M059J (cell line): ENCODE data around the genes AANAT and MFSD11.

DNA sequence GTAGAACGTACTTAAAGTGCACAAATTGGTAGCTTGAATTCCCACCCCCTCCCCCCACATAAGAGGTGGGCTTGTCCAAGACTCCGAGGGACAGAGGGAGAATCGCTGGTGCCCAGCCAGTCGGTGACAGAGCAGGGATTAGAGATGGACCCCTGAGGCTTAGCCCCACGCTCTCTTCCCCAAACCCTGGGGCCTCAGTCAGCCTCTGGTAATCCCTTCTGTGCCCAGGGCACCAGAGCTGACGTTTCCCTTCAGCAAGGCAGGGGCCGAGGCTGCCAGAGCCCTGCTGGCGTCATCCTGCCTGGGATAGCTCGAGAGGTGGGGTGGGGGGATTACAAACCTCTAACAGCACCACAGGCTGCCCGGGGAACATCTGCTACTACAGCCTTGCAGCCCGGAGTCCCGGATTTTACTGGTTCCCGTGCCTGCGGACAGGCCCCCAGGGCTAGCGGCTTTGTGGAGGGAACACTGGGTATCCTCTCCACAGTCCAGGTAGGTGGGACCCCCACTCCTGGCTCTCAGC is at the start of gene AANAT:
Gene AANAT (plus strand): TSS at position 368 of the 523 bp plus-strand sequence.
- RAMPAGE, long total RNA, result no peak

GRCh38 chr17:76544396-76545057 is 4.7 kb downstream of the PRCD start:
- RAMPAGE, long total RNA, result no peak

- RAMPAGE, long total RNA, result no peak
Observed at GRCh38 chr17:76601780-76602279, 16.2 kb upstream of the ST6GALNAC2 start.

DNA sequence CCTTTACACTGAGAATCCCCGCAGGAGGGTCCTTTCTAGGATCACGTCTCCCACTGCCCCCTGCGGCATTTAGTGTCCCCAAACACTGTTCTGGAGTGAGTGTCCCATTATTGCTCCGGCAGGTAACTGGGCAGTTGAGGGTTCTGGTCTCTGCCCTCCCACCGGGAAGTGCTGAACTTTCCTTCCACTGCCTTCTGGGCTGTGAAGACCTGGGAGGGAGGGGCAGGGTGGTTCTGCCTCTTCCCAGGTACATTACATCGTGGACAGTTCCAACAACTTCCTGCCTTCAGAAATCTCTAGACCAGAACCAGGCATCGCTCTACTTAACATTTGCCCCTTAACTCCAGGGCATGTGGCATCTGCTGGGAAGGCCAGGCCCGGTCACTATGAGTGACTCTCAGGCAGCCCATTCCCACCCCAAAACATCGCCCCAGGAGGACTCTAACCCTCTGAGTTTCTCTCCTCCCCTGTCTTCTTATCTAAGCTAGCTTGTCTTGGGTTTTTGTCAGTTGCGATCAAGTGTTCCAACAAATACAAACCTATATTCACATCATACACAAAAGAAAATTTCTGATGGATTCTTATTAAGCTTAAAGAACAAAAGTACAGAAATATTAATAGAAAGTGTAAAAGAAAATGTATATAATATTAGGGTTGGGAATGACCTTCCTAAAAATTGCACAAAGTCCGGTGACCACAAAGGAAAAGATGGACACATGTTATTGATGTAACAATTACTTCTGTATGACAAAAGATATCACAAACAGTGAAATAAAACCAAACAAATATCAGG is 3.3 kb downstream of the ST6GALNAC1 start:
- RAMPAGE, long total RNA, result no peak

- RAMPAGE, long total RNA, result no peak
Observed at GRCh38 chr17:76678036-76678857, 32.5 kb downstream of the MXRA7 start.

GRCh38 chr17:76681560-76682121 is 29.1 kb downstream of the MXRA7 start:
- RAMPAGE, long total RNA, result no peak

- RAMPAGE, long total RNA, result no peak
Observed at GRCh38 chr17:76737459-76738536, at the start of gene MFSD11. Gene MFSD11, plus strand, starts transcription at chr17:76738119.

GRCh38 chr17:77111927-77112254 is 28.9 kb upstream of the SEC14L1 start:
- RAMPAGE, long total RNA, result no peak

DNA sequence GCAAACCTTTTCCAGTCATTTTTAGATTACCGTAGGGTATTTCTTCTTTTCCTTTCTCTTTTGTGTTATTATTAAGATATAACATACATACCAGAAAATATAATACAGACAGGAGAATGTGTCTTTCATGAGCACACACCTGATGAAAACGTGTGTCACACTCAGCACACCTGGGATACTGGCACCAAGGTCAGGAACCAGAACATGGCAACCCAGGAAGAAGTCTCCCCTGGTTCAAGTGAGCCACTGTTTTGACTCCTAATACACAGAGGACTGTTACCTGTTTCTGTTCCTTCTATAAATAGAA is 3.4 kb downstream of the SEC14L1 start:
- RAMPAGE, long total RNA, result no peak

- RAMPAGE, long total RNA, result no peak
Observed at GRCh38 chr17:77151116-77151367, 10.3 kb downstream of the SEC14L1 start.

GRCh38 chr17:77168972-77169528 is 28.3 kb downstream of the SEC14L1 start:
- RAMPAGE, long total RNA, result no peak

DNA sequence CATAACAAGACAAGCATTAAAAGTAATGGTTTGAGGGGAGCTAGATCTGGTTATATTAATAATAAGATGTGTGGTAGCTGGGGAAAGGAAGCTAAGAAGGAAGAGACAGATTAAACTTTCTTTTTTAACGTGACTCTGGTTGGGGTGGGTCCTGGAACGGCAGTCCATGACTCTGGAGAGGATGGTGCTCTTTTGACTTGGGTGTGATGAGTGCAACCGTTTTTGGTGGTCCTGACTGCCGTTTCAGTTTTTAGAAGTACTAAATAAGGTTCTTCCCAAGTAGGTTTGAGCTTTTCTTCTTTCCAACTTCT is 29.3 kb downstream of the SEC14L1 start:
- RAMPAGE, long total RNA, result no peak

DNA sequence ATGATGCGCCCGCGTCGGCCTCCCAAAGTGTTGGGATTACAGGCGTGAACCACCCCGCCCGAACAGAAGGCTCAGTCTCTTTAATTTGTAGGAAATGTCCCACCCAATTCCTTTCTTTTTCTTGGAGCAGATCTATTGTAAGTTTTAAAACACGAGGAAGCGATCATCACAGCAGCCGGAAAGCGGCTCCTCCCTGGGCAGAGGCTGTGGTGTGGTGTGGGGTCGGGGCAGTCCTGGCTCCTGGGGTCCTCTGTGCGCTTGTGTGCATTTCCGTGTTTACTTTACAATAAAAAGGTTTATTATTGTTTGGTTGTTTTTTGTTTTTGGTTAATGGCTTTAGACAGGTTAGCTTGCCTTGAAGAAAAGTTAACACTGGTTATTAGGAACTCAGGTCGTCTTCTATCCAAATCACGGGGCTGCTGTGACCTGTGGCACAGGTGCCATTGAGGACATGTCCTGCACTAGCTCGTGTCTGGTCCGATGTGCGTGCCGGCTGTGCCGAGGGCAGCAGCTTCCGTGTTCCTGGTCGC is 57.5 kb upstream of the SEPTIN9 start:
- RAMPAGE, long total RNA, result no peak

DNA sequence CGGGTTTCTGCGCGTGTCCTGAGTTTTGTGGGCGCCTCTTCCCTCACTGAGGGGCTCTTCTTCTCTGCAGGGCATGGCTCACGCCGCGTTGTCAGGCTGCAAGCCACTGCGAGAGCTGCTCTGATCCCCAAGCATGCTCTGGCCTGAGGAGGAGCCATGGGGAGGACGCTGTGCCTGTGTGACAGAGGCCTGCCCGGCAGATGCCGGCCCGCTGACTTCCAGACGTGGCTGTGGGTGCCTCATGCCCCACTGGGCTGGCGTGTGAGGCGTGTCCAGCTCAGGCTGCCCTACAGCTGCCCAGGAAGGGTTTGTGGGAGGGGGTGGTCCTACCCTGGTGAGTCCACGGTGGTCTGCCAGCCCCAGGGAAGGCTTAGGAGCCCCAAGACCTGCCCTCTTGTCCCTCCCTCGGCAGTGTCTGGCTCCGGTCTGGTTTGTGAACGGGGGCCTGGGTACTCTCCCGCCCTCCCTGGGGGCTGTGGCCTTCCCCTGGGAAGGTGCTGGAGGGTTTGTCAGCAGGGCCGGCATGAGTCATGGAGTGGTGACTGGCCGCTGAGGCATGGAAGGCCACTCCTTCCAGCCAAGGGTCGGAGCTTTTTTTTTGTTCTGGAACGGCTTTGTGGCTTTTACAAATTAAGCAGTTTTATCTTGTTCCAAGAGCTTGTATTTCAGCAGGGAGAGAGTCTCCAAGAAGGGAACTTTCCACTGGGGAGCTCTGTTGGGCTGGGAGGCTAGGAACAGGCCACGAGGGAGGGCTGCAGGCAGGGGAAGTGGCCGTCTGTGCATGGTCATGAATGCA is 41.6 kb downstream of the SEPTIN9 start:
- RAMPAGE, long total RNA, result no peak

DNA sequence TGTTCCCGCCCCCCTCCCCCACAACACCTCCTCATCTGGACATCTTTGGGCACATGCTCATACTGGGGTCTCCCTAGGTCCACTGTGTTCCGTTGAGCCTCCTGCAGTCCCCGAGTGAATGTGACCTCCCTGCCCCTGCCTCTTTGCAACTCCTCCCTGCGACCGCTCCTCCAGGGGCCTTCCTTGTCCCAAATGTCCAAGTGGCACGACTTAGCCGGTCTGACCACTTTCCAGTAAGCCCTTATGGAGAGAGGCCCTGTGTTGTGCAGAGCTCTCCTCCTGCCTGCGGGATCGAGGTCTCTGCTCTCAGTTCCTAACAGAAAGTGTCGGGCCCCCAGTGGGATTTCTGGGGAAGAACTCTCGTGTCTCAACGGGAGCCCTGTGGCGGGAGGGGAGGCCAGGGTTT is 93.7 kb downstream of the SEPTIN9 start:
- RAMPAGE, long total RNA, result no peak

GRCh38 chr17:77375439-77376722 is 94.6 kb downstream of the SEPTIN9 start:
- RAMPAGE, long total RNA, result no peak

GRCh38 chr17:77422117-77422524 is 140.8 kb downstream of the SEPTIN9 start:
- RAMPAGE, long total RNA, result no peak

GRCh38 chr17:77435247-77435943 is 154.1 kb downstream of the SEPTIN9 start:
- RAMPAGE, long total RNA, result no peak

DNA sequence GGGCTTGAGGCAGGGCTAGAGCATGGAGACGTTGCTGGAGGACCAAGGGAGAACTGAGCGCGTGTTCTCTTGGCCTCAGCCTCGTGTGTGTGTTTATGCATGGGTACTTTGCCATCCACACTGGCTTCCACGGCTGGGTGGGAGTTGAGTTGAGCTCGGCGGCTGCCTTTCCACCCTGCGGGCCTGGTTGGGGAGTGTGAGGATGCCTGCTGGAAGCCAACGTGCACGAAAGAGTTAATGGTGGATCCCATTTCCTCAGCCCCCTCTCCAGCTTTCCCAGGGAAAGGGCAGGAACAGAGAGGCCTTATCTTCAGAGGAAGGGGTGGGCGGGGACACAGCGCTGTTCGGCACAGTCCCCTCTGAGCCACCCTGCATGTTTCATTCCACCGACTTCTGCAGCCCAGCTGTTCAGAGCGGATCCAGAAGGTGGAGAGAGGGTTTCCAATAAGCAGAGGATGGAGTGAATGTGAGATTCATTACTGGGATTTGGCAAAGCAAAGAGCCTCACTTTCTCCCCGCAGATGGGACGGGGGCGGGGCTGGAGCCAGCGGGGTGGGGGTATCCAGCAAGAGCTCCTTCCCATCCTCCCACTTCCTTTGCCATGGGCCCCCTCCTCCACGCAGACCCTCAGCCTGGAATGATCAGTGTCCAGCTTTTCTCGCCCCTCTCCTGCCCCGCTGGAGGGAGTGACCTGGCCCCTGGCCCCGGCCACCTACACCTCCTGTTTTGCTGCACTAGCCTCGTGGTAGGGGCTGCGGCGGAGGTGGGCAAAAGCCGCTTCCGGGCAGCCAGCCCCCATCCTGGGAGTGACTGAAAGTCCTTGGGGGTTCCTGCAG is 154.9 kb downstream of the SEPTIN9 start:
- RAMPAGE, long total RNA, result no peak

- RAMPAGE, long total RNA, result no peak
Observed at GRCh38 chr17:77436809-77437208, 155.5 kb downstream of the SEPTIN9 start.